Epithelial cell of alveolus of lung (primary cell): ENCODE measurements around a stretch of chr12.

GRCh38 chr12:106248831-106249146 is 969 bp upstream of the CKAP4 start:
- RAMPAGE, long total RNA = no peak
- RRBS = no CpG with 5 or more reads among the region's 10 CpGs

DNA sequence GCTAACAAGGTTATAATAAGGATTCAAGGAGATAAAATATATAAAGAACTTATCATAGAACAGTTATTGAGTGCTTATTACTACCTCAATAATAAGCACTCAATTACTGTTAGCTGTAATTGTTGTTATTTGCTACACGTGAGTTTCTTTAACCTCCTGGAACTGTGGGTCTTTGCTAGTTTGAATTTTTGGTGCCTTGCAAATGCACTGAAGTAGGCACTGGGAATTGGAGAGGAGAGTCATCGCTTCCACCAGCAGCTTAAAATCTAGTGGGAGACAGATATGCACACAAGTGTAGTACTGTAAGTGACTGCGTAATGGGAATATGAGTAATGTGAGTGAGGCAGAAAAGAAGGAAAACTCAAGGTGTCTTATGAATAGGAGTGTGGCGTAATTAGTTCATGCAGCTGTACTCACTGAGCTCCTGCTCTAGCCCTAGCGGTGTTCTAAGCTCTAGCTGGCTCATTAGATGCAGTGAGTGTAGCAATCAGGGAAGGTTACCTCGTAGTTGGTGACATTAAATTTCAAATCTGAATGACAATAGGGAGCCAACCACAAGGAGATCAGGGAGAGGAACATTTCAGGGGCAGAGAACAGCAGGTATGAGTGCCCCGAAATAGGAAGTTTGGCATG is 2.8 kb downstream of the TCP11L2 start:
- RAMPAGE, long total RNA = no peak
- RRBS = no CpG with 5 or more reads among the region's 7 CpGs

GRCh38 chr12:106999519-106999919 is 12.6 kb upstream of the MTERF2 start:
- RAMPAGE, long total RNA = no peak
- RRBS = no CpG with 5 or more reads among the region's 6 CpGs

GRCh38 chr12:107634520-107634994 is 51.0 kb upstream of the PWP1 start:
- RAMPAGE, long total RNA = no peak
- RRBS = no CpG with 5 or more reads among the region's 10 CpGs

- RAMPAGE, long total RNA = no peak
- RRBS = 21% methylated on average over 8 of the region's 28 CpGs
Measured at GRCh38 chr12:107645740-107646596, 39.6 kb upstream of the PWP1 start.

- RAMPAGE, long total RNA = no peak
- RRBS = no CpG with 5 or more reads among the region's 10 CpGs
Measured at GRCh38 chr12:107681941-107682379, 3.6 kb upstream of the PWP1 start.

GRCh38 chr12:108117182-108117934 is 11.7 kb upstream of the WSCD2 start:
- RAMPAGE, long total RNA = no peak
- RRBS = no CpG with 5 or more reads among the region's 6 CpGs

- RAMPAGE, long total RNA = no peak
- RRBS = no CpG with 5 or more reads among the region's 8 CpGs
Measured at GRCh38 chr12:108563423-108564003, 1.1 kb downstream of the ISCU start.

DNA sequence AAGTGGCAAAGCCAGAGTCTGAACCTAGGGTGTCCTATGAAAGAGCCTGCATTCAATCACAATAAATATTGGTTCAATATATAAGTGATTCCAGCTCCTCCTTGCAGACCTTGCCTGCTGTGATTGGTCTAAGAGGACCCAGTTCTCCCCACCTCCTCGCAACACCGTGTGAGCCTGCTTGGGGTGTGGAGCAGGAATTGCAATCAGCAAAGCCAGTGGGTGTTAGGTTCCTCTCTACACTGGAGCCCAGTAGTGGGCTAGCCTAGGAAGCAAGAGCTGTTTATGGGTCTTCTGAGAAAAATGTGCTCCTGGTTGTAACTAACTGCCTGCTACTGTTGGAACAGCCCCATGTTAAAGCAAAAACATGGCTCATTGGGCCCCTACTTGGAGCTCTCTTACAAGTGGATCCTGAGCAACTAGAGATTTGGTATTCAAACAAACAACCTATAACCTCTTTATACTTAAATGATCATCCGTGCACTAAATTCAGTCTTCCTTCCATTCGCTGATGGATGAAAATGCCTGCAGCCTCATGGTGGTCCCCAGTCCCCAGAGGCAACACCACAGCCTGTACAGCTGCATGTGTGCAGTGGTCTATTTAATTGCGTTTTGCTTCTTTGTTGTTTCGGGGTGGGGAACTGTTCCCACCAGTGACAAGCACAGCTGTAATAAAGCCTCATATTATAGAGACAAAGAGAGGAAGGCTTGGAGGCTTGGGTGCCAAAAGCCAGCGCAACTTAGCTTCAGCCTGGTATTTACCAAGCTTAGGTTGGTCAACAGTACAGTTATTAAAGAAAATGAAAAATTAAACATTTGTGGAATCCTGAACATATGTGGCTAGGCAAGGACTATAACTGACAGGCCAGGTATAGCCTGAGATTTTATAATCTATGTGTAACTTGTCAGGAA is 3.8 kb upstream of the SELPLG start:
- RAMPAGE, long total RNA = no peak
- RRBS = no CpG with 5 or more reads among the region's 7 CpGs

GRCh38 chr12:108642524-108643368 is 9.1 kb upstream of the SELPLG start:
- RAMPAGE, long total RNA = no peak
- RRBS = no CpG with 5 or more reads among the region's 12 CpGs

DNA sequence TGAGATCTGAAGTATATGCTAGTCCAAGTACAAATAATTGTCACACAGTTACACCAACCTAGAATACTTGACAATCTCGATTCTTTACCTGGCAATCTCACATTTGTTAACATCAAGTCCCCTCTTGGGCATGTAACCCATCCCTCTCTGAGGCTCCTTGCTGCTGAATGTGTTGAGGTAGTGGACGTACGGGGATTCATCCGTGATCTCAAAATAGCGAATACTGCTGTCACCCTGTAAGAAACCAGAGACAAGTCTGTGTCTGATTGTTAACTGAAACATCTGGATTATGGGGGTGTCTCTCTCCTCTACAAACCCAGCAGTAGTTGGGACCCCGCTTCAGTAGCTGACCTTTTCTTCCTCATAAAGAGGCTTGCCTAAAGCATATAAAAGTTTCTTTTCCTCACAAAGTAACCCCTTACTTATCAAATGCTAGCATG is 18.5 kb upstream of the SELPLG start:
- RAMPAGE, long total RNA = no peak
- RRBS = no CpG with 5 or more reads among the region's 6 CpGs

DNA sequence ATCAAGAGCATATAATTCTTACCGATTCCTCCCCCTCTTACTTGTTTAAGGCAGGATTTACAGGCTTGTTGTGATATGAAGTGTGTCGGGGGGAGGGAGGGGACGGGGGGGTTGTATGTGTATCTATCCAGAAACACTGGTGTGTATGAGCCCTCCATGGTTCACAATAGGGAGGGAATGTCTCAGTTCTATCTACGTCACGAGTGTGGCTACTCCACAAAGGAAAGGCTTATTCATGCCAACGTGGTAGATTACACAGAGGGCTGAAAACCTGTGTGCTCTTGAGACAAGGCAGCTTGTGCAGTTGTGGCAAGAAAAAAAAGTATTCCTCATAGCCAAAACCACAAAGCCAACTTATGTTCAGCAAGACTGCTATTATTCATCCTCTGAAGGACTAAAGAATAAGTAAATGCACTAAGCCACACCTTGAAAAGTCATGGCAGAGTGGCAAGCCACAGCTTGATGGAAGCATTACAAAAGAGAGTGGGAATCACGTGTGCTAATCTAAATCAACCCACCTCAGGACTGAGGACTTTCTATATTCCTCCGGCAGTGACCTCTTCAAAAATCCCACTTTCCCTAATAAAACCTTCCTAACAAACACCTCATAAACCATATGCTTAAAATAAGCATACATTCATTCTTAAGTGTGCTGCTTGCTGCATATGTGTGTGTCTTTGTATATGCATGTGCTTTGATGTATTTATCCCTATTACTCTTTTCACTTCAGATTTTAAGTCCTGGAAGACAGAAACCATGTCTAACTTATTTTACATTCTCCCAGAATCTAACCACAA is 34.8 kb downstream of the CORO1C start:
- RAMPAGE, long total RNA = no peak
- RRBS = no CpG with 5 or more reads among the region's 8 CpGs

DNA sequence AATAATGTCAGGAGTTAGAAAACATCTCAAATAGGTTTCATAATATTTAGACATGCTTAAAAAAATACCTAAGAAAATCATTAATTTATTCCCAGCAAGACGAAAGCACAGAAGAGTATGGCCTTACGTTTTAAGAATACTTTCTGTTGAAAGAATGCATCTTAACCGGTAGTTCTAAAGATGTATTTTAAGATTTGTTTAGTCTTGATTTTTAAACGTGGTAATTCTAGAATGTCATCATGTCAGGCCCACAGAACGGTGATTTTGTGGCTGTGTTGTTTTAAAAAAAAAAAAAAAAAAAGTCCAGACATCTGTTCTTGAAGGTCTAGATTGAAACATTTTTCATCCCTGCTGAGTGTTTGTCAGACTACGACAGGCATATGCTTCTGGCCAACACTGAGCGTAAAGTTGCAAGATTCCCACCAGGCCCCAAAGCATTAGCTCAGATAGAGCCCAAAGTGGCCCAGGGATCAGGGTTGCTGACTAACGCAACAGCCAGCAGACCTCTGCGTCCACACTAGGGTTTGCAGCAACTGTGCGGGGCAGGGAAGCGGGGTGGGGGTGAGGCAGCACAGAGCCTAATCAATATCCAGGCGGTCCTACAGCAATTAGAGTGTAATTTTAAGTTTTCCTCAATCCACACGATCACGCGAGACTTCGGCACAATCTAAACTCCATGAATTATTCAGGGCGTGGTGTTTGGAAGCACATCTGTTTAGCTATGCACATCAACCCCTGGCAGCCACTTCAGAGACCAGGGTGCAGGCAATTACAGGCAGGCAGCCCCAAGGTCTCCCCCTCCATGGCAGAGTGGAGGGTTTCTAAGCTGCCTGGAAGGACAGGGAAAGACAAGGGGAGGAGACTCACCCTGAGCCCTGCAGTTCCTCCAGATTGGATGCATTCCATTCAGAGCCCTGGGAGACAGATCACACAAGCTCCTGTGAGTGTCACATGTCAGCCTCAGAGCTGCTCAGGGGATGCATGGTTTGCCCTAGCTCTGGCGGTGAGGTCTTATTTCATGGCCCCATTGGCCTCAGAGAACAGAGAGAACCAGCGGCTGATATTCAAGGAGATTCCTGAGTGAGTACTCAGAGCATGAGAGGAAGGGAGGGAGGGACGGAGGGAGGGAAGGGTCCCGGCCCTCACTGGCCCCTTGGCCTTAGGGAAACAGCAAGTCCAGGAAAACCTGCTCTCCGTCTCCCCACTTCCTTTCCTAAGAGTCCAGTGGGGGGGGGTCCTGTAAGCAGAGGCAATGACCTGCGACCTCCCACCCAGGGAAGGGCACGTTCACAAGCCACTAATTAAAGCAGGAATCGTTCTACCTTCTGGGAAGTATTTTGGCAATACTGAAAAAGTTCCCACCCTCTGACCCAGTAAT is 55.4 kb downstream of the SSH1 start:
- RAMPAGE, long total RNA = no peak
- RRBS = no CpG with 5 or more reads among the region's 25 CpGs

- RAMPAGE, long total RNA = no peak
- RRBS = no CpG with 5 or more reads among the region's 14 CpGs
Measured at GRCh38 chr12:108807394-108807812, 50.0 kb downstream of the SSH1 start.

- RAMPAGE, long total RNA = no peak
- RRBS = no CpG with 5 or more reads among the region's 11 CpGs
Measured at GRCh38 chr12:108855465-108856205, 1.7 kb downstream of the SSH1 start.

GRCh38 chr12:109052727-109053469 is 522 bp downstream of the USP30 start:
- RAMPAGE, long total RNA = no peak
- RRBS = under 1% methylated on average over 8 of the region's 28 CpGs

GRCh38 chr12:109130715-109131453 is 14.5 kb downstream of the ACACB start:
- RAMPAGE, long total RNA = no peak
- RRBS = no CpG with 5 or more reads among the region's 13 CpGs

- RAMPAGE, long total RNA = no peak
- RRBS = no CpG with 5 or more reads among the region's 4 CpGs
Measured at GRCh38 chr12:109222265-109222474, 86.9 kb downstream of the FOXN4 start.

GRCh38 chr12:109435370-109435938 is 41.6 kb downstream of the KCTD10 start:
- RAMPAGE, long total RNA = no peak
- RRBS = no CpG with 5 or more reads among the region's 12 CpGs

DNA sequence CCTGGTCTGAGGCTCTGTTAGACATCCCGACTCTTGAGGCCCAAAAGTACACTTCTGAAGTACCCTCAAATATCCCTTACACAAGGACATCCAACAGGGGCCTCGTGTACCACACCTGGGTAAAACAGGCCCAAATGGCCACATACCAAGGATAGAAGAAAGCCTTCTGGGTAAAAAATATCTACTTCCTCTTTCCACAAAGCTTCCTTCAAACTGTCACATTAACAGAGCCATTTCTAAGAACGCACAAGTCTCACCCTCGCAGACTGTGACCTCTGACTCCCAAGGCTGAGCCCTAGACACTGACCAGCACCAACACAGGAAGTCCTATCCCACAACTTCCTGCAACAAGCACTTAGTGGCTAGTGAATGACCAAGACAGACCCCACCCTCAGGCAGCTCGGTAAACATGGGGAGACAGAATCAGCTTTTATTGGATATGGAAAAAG is 16.1 kb downstream of the KCTD10 start:
- RAMPAGE, long total RNA = no peak
- RRBS = no CpG with 5 or more reads among the region's 5 CpGs